Cerebellum (tissue), 5 donors: Measurements from ENCODE around the genes LRRC40, FPGT and SLC44A5.

GRCh38 chr1:68213457-68214202 is 18.7 kb downstream of the WLS start:
- PRO-cap, 3 experiments: no peak in any of the 3 experiments
- RAMPAGE, long total RNA: no peak

GRCh38 chr1:68231666-68232139 is 620 bp downstream of the WLS start:
- PRO-cap, 3 experiments: peak in 1 of 3 experiments; most common minus-strand start chr1:68231778 (in 1)
- RAMPAGE, long total RNA: no peak

DNA sequence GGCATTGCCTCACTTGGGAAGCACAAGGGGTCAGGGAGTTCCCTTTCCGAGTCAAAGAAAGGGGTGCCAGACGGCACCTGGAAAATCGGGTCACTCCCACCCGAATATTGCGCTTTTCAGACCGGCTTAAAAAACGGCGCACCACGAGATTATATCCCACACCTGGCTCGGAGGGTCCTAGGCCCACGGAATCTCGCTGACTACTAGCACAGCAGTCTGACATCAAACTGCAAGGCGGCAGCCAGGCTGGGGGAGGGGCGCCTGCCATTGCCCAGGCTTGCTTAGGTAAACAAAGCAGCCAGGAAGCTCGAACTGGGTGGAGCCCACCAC is 426.8 kb upstream of the DEPDC1 start:
- PRO-cap, 3 experiments: no peak in any of the 3 experiments
- RAMPAGE, long total RNA: no peak

DNA sequence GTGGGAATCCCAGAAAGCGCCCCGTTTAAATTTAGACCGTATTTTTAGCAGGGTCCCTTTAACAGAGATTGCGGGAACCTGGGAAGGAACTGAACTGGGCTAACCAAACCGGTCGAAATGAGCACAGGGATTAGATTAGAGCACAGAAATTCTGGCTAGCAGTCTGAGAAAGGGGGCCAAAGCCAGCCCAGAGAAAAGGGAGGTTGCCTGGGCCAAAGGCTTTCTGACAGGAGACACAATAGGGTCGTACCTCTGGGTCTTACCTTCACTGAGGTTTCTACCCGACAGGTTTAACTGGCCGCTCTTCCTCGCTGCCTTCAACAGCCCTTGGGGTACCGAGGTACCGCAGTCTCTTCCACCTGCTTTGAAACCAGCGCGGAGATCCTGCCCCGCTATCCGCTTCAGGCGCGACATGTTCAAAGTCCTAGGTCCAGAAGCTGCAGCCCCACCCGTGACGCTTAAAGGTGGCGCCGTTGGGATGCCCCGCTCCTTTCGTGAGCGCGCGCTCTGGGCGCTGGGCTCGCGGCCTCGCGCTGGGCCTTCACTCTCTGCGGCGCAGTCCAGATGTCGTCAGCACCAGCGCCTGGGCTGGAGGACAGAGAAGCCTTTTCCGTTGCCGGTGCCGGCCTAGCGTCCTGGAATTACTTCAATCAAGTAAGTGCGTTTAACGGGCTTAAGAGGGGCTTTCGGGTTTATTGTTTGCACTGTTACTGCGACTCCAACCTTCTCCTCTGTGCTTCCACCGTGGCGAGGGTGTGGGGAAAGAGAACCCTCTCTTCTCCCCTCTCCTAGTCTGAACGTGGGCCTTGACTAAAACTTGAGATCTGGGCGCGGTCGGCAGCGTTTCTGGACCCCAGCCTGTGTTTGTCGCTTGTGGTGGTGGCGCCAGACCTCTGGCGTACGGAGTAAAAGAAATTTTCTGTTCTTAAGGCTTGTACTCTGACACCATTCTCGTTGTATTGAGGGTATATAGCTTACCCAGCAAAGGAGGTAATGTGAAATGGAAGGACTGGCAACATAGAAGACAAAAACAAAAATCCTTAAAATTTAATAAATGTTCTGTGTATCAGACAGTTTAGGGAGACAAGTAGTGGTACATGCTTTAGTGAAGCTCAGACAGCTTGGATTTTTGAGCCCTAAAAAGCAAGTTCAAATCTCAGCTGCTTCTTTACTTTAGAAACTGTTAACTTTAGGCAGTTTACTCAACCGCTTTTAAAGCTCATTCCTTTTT is at the start of gene LRRC40:
LRRC40 (minus strand) TSS at position 453 of the 1,231 bp plus-strand sequence.
- PRO-cap, 3 experiments: peak in 3 of 3 experiments; most common plus-strand start position 573 of the sequence (in 2); most common minus-strand start position 453 of the sequence (in 3)
- RAMPAGE, long total RNA: start-site peak on the minus strand centred at position 443 of the sequence, 36 bp wide, 1,299 and 685 reads in 2 replicates; start-site peak on the plus strand centred at position 599 of the sequence, 41 bp wide, 466 and 360 reads in 2 replicates

DNA sequence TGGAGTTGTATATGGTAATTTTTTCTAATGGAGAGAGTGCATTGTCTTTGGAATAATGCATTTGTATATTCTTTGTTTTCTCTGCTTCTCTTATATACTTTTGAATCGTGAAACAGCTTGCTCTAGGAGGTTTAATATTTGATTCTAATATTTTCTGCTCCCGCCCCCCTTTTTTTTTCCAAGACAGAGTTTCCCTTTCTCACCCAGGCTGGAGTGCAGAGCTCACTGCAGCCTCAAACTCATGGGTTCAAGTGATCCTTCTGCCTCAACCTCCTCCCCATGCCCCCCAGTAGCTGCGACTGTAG is 4.6 kb upstream of the LRRC40 start:
- PRO-cap, 3 experiments: no peak in any of the 3 experiments
- RAMPAGE, long total RNA: no peak

DNA sequence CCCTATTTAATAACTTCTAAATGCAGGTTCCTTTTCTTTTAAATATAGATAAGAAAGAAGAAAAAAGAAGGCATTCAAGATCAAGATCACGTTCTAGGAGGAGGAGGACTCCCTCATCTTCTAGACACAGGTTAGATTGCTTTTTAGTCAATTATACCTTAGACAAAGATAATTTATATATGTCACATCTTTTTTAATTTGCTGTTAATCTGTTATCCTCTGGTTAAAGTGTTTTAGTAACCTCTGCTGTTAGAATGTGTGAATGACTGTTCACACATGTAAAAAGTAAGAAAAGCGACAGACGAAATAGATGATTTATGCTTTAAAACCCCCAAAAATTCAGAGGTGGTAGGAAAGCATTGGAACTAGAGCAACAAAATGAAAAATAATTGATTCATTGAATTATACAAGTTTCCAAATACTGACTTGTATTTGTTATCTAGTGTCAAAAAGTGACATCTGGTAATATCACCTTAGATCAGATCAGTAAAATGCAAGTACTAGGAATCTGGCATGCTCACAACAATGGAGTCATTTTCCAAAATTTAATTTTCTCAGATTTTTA is 18.3 kb downstream of the SRSF11 start:
- PRO-cap, 3 experiments: no peak in any of the 3 experiments
- RAMPAGE, long total RNA: no peak

- PRO-cap, 3 experiments: no peak in any of the 3 experiments
- RAMPAGE, long total RNA: no peak
Observed at GRCh38 chr1:70253610-70254256, 32.6 kb downstream of the SRSF11 start.

GRCh38 chr1:70338699-70339252 is 15.7 kb downstream of the ANKRD13C start:
- PRO-cap, 3 experiments: no peak in any of the 3 experiments
- RAMPAGE, long total RNA: no peak

GRCh38 chr1:70410493-70411148 is 447 bp upstream of the CTH start:
- PRO-cap, 3 experiments: peak in 3 of 3 experiments; most common minus-strand start chr1:70411074 (in 2)
- RAMPAGE, long total RNA: no peak

DNA sequence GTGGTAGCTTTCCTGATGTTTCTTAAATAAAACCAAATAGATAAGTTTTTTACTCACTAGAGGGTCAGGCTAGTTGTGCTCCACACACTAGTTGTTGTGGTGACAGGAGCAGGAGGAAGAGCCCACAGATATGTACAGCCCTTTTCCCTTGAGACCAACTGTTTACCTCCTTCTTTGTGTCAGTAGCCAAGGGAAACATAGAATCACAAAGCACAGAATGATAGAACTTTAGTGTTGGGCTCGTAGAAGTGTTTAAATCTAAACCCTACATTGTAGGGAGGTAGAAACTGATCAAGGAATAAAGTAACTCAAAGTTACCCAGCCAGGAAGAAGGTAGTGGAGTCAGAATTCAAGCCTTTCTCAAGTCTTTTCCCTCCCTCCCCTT is 309.1 kb downstream of the CTH start:
- PRO-cap, 3 experiments: no peak in any of the 3 experiments
- RAMPAGE, long total RNA: no peak

GRCh38 chr1:71926427-71927158 is 355.7 kb downstream of the NEGR1 start:
- PRO-cap, 3 experiments: no peak in any of the 3 experiments
- RAMPAGE, long total RNA: no peak

GRCh38 chr1:72281924-72282272 is 441 bp downstream of the NEGR1 start:
- PRO-cap, 3 experiments: peak in 2 of 3 experiments; most common plus-strand start chr1:72282115 (in 1); most common minus-strand start chr1:72282057 (in 1)
- RAMPAGE, long total RNA: no peak

- PRO-cap, 3 experiments: peak in 3 of 3 experiments; most common plus-strand start chr1:74198244 (in 3); most common minus-strand start chr1:74198099 (in 2)
- RAMPAGE, long total RNA: start-site peak on the minus strand at chr1:74198143-74198187, 37 and 23 reads in 2 replicates; start-site peak on the plus strand at chr1:74198242-74198320, 259 and 195 reads in 2 replicates
Observed at GRCh38 chr1:74197695-74198816, at the start of gene FPGT. TSS of gene FPGT (plus strand) at chr1:74198242.

DNA sequence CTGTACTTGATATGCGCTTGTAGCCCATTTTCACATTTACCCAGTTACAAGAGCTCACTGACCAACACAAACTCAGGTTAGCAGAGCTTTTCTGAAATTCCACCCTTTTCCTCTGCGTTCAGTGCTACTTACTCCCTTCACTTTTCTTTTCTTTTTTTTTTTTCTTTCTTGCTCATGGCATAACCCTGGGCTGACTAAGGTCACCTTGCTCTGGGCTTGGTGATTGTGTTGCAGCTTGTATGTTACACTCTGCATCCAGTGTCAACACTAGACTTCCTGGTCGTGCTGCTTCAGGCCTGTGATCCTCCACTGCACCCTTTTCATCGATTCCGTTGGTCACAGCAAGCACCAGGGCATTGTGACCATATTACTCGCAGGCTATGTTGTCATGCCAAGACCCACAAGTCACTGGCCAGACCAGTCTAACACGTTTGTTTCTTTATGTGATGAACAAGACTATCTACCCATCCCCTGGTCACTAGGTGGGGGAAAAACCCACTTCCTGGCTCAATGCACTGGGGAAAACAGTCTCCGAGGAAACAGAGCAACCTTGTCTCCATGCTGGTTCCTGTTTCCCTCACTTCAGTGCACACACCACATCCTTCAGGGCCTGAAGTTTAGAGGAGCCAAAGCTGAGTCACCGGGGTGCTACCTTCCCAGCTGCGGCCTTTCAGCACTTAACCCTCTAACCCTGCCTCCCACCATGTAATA is 21.0 kb downstream of the ERICH3 start:
- PRO-cap, 3 experiments: no peak in any of the 3 experiments
- RAMPAGE, long total RNA: no peak

DNA sequence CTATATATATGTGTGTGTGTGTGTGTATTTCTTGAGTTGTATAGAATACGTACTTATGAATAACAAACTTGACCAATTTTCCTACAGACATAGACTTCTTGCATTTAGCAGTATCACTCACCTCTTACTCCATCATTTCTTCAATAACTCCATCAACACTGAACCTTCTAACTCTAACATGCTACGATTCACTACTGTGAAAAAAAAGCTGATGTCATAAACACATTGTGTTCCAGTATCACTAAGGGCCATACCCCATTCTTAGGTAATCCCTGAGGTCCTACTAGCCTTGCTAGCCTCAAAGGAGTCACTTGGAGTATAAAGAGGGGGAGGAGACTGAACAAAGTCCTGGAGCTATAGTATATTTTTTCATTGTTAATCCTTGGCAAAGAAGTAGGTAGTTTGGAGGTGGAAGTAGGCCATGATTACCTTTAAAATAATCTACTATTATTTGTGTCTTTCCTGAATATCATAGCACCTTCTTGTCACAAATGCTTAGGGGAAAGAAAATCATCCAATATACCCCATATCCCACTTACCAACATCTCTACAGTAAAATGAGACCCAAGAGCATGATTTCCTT is at the start of gene SLC44A5:
SLC44A5 (minus strand) TSS at position 196 of the 583 bp plus-strand sequence.
- PRO-cap, 3 experiments: no peak in any of the 3 experiments
- RAMPAGE, long total RNA: no peak

- PRO-cap, 3 experiments: no peak in any of the 3 experiments
- RAMPAGE, long total RNA: no peak
Observed at GRCh38 chr1:75672442-75673284, 51.8 kb upstream of the ACADM start.

DNA sequence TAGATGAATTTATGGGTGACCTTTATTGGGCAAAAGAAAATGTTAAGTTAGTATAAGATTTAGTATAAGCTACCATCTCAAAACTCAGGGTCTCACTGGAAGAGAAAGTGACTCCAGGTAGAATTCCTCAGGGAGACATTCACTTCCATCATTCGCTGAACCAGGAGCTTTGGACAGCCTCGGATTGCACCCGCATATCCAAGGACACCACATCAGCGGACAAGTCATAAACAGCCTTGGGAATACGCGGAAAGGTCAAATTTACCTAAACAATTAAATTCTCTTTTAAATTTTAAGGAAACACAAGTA is 686 bp upstream of the ACADM start:
- PRO-cap, 3 experiments: no peak in any of the 3 experiments
- RAMPAGE, long total RNA: no peak

- PRO-cap, 3 experiments: no peak in any of the 3 experiments
- RAMPAGE, long total RNA: no peak
Observed at GRCh38 chr1:76115728-76116274, 41.3 kb downstream of the ST6GALNAC3 start.

- PRO-cap, 3 experiments: no peak in any of the 3 experiments
- RAMPAGE, long total RNA: no peak
Observed at GRCh38 chr1:76190957-76192016, 116.7 kb downstream of the ST6GALNAC3 start.

DNA sequence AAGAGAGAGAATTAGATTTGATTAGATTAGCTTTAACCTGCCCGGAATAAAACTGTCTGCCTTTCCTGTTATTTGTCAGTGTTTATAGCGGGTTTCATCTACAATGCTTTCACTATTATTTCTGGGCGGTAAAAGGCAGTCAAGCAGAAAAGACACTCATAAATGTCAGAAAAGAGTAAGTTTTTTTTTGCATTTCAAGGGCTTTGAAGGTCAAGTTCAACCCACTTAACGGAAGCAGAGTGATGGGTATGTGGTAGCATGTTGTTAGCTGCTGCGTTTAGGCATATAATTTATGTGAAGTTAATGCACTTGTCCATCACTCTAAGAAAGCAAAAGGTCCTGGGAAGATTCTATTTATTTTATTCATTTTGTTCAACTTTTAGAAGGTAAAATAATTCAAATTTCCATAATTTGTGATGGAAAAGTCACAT is 220.0 kb downstream of the ST6GALNAC3 start:
- PRO-cap, 3 experiments: no peak in any of the 3 experiments
- RAMPAGE, long total RNA: no peak